LHCN-M2 (cell line): ENCODE data around the genes CRIP3 and TCTE1.

DNA sequence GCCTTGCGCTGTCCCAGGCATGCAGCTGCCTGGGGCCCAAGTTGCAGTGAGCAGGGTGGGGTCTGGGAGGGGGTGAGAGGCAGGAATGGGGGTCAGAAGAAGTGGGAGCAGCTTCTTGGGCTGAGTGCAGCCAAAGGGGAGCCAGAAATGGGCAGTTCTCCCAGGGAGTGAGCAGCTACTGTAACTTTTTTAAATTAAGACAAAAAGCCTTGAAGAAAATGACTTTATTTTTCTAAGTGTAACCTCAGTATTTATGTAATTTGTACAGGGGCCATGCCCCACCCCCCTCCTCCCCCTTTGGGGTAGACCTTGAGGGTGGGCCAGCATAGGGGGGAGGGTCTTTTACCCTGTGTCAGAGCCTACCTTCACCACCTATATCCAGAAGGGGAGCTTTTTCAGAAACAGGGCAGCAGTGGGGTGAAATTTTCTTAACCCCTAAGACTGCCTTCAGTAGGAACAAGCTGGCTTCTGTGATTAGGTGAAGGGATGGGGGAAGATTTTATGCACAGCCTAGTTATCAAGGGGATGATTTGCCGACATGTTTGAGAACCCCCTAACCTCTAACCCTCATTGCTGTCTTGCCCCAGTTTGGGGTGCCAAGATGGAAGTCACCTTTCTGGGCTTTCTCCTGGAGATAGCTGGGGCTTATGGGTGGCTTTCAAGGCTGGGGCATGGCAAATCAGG is 1.5 kb upstream of the CUL9 start:
- RAMPAGE, long total RNA: no peak

DNA sequence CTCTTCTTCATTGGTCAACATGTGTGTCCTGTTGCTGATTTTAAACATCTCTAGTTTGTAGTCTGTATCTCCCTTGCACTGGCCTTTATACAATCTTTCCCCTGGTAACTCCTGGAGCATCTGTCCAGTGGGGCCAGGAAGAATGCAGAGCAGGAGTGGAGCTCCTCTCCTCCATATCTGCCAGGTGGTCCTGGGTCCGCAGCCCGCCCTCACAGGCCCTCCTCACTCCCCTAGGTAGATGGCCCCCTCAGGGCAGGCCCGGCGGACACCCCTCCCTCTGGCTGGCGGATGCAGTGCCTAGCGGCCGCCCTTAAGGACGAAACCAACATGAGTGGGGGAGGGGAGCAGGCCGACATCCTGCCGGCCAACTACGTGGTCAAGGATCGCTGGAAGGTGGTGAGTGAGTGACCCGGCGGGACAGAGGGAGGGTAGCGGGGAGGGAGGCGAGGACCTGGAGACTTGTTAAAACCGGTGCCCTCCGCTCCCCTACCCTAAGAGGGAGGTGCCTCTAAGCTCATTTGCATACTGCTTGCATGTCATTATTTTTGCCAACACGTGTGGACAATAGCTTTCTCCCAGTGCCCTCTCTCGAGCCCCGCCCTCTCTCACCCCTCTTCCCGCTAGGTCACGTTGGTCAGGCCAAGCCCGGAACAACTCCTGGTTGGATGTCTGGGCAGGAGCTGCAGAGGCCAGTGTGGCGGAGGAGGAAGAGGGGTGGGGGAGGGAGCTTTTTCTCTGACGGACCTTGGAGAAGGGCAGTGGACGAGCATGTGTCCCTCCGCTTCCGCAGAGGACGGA is 3.3 kb downstream of the TTBK1 start:
- RAMPAGE, long total RNA: no peak

DNA sequence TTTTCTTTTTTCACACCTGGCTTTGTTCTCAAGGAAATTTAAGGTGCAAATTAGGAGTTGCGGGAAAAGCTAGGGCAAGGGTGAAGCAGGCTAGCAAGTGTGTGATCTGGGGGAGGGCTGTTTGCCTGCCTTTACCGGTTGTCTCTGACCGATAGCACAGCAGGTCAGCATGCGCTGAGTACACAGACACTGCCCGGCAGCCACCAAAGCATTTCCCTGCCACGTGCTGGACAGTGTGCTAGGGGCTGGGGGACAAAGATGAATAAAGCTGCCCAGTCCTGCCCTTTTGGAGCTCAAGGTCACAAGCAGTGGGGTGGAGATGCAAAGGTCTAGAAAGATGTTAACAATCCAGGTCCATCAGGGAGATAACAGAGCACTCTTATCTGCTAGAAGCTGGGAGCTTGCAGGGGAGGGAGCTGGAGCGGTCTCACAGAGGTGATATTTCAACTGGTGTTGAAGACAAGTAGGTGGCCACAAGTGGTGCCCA is 24.4 kb downstream of the TTBK1 start:
- RAMPAGE, long total RNA: no peak

GRCh38 chr6:43308257-43309193 is at the start of gene CRIP3:
Gene CRIP3, minus strand, starts transcription at chr6:43308826.
- RAMPAGE, long total RNA: no peak

GRCh38 chr6:43355576-43356609 is 13.6 kb downstream of the ZNF318 start:
- RAMPAGE, long total RNA: no peak

GRCh38 chr6:43443744-43444462 is 11.4 kb downstream of the DLK2 start:
- RAMPAGE, long total RNA: no peak

DNA sequence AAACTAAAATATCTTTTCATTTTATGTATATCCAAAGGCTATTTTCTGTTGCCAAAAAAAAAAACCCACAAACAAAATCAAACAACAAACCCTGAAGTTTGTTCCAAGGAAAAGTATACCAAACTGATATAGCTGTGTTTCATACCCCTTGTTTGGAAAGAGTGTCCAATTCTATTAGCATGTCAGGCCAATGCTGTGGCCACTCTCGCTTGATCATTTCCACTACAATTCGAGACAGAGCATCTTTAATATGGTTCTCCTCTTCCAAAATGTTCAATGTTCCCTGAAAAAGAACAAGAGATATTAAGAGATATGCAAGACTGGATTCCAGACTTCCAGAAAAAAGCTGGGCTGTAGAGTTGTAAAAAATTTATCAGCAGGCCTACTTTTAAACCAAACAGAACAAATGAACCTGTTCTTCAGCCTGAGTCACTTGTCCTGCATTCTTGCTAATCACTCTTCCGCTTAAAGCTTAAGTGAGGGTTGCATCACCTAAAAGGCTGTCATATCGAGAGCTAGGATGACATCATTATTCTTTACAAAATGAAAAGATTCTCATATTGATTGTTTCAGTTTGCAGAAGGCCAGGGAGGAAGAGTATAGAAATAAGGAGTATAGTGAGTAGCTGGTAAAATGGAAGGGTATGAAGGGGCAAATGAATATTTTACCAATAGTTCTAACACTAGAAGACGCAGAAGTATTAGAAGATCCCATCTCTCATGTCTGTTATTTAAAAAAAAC is 5.0 kb downstream of the XPO5 start:
- RAMPAGE, long total RNA: no peak

- RAMPAGE, long total RNA: no peak
Observed at GRCh38 chr6:43704119-43704450, 16.5 kb upstream of the MRPS18A start.

DNA sequence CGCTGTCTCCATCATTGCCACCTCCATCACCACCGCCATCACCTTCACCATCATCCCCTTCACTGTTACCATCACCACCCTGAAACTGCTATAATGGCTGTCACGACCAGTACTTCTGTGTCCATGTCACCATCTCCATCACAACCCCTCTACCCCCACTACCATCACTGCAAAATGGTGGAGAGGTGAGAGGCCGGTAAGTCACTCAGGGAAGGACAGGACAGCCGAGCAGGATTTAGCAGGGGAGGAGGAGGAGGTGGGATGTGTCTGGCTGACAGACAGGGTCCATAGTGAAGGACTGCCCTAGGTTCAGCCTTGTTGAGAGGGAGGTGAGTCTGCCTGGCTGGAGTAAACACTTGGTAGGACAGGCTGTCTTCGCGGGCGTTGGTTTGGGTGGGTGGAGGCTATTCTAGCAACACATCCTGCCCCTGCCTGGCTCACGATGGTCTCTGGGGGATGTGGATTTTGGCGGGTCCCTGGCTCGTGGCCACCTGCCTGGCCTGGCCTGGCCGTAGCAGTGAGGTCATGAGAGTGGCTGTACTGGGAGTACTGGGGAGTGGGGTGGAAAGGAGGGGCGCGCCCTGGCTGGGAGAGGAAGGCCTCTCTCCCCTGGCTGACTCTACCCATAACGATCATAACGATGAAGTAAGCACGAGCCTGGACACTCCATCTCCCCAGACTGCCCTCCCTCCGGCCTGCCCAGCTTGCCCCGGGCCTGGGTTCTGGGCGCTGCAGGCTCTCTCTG is 30.1 kb upstream of the MRPS18A start:
- RAMPAGE, long total RNA: no peak

GRCh38 chr6:43774249-43774612 is 4.2 kb downstream of the VEGFA start:
- RAMPAGE, long total RNA: no peak

GRCh38 chr6:43823866-43824497 is 54.0 kb downstream of the VEGFA start:
- RAMPAGE, long total RNA: no peak

DNA sequence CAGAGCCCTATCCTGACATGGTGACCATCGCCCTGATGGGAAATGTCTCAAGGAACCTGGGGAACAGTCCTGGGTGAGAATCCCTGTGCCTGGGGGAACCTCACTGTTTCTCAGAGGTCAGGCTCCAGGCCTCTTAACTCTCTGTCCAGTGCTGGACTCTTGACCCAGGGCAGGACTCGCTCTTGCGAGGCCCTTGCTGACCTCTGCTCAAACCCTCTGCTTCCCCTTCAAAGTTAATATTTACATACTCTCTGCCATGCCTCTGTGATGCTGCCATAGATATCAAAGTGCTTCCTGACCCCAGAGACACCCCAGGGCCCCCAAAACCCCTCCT is 142.5 kb downstream of the VEGFA start:
- RAMPAGE, long total RNA: no peak

DNA sequence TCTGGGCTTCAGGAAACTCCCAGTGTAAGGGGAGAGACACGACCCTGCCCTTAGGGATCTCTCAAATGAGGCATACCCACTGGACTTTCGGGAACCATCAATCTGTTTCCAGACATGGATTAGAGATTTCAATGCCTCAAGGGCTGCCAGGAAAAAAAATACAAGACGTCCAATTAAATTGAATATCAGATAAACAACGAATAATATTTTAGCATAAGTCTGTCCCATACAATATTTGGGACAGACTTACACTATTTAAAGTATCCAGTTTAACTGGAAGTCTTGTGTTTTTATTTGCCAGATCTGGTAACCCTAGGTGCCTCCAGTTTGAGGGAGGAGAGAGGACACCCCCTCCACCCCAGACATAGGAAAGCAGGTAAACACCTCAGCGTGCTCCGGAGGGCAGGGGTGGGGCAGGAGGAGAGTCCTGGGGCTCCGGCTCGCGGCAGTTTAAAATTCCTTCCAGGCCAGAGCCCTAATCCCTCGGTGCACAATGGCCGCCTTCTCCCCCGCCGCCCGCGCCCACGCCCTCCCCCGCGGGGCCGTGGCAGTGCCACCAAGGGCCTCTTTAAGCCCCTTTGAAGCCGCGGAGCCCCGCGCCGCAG is 125.4 kb downstream of the MRPL14 start:
- RAMPAGE, long total RNA: no peak

DNA sequence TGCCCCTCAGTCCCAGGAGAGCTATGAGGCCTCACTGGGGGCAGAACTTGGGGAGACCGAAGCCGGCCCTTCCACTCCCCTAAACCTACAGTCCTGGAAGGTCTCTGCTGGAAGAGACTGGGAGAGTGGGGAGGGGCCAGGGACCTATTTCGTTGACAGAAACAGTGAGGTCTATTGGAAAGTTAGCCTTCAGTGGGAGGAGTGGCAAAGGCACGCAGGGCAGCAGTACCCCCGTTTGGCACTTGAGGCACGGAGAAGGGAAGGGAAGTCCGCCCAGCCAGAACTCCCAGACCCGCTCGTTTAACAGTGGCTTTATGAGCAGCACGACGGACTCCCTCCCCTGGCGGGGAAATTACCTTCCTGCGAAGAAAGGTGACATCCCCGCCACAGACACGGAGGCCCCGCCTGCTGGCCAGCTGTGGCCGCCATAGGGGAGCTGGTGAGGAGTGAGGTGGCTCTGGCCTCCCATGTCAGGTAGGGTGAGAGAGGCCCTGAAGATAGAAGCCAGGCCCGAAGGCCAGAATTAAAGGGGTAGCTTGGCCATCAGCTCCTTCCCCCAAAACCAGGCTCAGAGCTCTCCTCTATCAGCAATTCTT is 123.9 kb downstream of the MRPL14 start:
- RAMPAGE, long total RNA: no peak

GRCh38 chr6:44072965-44073167 is 54.4 kb downstream of the MRPL14 start:
- RAMPAGE, long total RNA: no peak

GRCh38 chr6:44176761-44176970 is 18.0 kb downstream of the CAPN11 start:
- RAMPAGE, long total RNA: no peak

DNA sequence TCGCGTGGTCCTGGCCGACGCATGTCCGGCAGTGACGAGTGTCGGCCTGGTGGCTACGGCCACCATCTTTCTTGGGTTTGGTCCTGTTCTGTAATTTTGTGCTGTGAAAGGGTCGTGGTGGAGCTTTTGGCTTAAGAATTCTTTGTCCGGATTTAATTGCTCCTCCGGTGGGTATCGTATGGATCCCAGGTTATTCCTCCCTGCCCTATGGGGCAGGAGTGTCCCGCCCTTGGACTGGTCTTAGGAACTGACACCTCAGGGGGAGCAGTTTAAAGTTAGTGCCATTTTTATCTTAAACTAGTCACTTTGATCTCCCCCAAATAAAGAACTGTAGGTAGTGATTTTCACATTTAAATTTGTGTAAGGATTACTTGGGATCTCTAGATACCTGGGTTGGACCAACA is 1.0 kb downstream of the HSP90AB1 start:
- RAMPAGE, long total RNA: no peak

DNA sequence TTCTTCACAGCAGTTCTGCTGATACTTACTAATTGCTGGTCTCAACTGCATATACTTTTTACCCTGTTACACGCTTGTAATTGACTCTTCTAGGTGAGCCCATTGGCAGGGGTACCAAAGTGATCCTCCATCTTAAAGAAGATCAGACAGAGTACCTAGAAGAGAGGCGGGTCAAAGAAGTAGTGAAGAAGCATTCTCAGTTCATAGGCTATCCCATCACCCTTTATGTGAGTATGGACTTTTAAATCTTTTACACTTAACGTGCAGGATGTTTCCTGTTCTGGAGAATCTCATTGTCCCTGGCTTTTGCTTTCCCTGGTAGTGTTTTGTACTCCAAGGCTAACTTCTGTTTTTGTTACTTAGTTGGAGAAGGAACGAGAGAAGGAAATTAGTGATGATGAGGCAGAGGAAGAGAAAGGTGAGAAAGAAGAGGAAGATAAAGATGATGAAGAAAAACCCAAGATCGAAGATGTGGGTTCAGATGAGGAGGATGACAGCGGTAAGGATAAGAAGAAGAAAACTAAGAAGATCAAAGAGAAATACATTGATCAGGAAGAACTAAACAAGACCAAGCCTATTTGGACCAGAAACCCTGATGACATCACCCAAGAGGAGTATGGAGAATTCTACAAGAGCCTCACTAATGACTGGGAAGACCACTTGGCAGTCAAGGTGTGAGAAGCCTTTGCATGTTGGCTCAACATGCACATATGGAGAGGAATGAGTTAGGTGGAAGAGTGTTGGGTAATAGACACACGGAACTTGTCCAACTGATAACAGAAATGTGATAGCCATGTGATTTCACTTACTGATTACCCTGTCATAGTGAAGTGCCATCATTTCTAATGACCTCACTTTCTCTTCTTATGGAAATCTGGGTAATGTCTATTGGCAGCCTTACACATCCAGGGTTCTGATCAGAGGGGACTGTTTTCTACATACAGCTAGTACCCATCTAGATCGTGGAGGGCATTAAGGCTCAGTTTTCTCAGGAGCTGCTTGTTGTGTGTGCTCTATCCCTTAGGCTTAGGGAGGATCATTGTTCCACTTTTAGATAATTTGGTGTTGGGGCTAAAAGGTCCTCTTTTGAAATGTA is 3.4 kb downstream of the HSP90AB1 start:
- RAMPAGE, long total RNA: no peak

DNA sequence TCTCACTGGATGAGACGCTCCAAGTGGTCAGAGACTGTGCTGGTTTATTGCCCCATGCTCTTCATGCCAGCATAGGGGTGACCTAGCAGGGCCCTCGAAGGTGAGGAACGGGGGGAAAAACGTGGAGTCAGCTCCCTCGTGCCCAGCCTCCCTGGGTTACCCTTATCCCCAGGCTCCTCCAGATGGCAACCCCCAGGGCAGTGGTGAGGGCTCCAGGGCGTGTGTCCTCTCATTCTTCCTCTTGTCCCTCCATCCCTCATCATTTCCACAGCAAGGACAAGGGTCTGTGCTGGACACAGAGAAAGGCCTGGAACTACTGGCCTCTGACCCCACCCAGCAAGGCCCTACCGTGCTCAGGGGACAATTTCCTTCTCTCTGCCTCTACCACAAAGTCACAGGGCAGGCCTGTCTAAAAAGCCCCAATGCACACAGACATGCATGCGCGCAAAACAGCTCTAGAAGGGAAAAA is 923 bp upstream of the SLC35B2 start:
- RAMPAGE, long total RNA: no peak

DNA sequence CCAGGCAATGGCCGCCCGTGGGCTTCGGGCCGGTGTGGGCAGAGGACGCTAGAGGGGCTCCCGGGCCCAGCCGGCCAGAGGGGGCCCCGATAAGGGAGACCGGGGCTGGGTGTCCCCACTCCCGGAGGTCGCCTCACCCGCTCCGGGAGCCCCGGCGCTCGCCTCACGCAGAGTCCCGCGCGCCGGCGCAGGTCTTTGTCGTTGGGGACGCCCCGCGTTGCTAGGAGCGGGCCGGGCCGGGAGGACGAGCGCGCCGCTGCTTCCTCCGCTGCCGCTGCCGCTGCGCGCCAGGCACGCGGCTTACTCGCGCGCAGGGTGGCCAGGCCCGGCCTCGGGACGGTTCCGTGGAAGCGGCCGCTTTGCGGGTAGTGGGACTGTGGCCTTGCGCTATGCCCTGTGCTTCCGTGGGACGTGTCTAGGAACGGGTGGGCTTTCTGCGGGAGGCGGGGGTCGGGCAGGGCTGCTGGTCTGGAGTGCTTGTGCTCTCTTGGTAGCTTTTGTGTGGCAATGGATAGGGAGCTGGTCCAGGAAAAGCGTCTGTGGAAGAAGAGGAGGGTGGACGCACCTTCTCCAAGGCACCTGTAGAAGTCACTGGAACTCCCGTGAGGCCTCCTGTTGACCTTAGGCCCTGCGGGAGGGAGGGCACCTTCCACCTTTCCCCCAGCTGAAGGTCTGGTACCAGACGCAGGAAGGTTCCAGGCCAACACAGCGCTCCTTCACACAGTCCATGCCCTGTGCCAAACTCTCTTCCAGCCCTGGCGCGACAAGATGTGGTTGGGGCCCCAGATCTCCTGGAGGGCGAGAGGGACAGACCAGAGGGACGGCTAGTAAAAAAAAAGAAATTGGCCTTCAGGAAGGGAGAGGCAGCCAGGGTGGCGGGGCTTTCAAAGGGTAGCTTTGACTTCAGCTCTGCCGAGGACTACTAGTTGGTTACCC is at the start of gene TCTE1:
Gene TCTE1 (minus strand): TSS at position 177 of the 936 bp plus-strand sequence.
- RAMPAGE, long total RNA: no peak